ENCODE results near the genes NME8 and SFRP4.

GRCh38 chr7:36517260-36517602 lies 127.6 kb downstream of the ANLN start:
- PRO-cap: no peak

GRCh38 chr7:36726353-36726703 lies 2.0 kb upstream of the AOAH start:
- PRO-cap: no peak

DNA sequence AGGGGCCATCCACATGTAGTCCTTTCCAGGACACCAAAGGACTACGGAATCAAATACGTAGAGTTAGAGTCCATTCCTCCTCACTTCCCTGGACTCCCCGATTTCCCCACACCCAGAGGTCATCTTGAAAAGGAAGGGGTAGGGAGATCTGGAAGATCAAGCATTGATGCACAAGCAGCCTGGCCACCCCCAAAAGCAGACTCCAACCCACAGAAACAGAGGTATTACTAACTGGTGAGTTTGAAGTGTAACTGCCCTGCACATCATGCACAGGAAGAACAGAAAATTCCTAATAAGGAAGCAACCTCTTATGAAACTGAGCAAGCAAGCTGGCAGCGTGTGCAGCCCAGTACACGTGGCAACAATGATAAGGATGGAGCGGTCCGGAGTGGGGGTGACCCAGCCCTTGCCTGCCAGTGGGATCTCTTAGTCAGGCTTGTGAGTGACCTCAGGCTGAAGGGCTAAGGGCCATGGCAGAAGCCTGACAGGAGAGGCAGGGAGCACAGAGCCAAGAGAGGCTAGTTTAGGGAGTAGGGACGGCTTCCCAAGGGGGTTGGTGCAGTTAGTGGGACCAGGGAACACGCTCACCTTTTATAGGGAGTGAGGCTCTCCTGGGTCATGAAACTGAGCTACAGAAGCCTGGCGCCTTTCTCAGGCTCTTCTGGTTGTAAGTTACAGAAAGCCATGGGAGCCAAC lies 22.0 kb upstream of the AOAH start:
- PRO-cap: unidirectional peak, plus-strand start at position 367 of the sequence; unidirectional peak, plus-strand start at position 451 of the sequence

GRCh38 chr7:36784789-36785665 lies 60.7 kb upstream of the AOAH start:
- PRO-cap: no peak

GRCh38 chr7:36945729-36946378 lies 221.6 kb upstream of the AOAH start:
- PRO-cap: no peak

DNA sequence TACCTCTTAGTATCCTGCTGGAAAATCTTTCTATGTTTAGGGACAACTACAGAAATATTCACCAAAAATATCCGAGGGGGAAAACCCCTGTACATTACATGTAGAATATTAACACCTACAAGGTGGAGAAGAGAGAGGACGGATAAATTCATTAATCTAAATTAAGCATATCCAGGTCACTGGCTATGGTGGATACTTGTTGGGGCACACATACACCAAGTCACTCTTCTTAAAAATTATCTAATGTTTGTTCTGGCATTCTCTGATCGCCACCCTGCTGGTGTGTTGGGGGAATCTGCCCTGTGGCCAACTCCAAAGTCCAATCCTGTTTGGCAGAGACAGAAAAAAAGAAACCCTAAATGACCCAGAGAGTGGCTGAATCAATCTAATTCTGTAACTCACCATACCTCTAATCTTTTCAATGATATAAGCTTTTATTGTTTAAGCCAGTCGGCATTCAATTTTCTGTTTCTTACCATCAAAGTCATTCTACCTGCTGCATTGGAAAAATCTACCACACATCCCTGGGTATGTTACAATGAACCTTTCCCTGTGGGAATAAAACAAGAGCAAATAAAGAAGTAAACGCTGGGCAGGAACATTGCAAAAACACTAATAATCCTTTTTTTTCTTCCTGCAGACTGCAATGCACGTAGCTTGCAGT lies 34.3 kb downstream of the ELMO1 start:
- PRO-cap: no peak

DNA sequence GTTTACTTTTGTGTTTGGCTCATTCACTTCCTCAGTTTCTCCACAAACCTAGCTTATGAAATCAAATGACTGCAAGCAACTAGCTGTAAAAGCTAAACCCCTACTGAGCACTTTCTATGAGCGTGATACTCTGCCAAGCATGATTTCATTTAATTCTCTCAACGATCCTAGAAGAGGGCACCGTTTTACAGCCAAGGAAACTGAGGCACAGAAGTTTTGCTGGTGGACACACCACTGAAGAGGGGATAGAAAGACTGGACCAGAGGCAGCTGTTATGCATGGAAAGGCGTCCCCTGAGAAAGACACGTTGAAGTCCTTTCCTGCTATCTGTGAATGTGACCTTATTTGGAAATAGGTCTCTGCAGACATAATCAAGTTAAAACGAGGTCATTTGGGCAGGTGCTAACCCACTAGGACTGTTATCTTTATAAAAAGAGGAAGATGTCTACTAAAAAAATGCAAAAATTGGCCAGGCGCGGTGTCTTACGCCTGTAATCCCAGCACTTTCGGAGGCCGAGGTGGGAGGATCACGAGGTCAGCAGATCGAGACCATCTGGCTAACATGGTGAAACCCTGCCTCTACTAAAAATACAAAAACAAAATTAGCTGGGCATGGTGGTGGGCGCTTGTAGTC lies 31.6 kb downstream of the ELMO1 start:
- PRO-cap: no peak

DNA sequence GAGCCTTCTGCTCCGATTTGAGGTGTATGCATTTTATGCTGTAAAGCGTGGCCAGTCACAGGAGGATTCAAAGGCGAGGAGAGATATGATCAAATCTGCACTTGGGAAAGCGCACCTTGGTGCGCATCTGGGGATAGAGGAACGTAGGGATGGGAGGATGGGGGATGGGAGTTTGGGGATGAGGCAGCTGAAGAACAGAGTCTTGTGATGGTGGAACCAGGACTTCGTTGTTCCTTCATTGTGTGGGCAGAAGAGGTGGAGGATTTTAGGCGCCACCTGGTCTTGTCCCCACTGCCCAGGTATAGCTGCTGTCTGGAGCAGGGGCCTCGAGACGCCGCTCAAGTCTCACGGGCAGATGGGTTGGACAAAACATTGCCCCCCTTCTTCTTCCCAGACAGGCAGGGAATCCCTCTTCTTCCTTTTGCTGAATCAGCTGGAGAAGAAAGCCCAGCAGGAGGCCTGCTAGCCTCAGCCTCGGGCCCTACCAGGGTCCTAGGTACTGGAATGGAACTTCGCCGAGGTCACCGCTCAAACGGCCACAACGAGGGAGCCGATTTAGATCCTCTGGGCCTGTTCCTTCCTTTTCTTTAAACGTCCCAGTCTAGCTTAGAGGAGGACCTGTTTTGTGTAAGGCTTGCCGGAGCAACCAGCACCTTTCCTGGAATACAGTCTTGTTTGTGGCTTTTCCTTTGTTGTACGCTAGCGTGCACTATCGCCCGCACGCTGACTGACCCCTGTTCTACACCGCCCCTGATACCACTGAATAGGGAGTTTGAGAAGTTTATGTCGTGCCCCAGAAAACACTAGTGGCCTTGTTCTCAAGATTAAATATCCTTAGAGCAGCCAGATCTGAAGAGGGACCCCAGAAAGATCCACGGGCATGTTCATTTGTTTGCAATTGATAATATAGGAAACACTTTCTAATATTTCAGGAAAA lies at the start of gene NME8:
NME8 (plus strand) TSS at position 168 of the 937 bp plus-strand sequence.
- PRO-cap: no peak

DNA sequence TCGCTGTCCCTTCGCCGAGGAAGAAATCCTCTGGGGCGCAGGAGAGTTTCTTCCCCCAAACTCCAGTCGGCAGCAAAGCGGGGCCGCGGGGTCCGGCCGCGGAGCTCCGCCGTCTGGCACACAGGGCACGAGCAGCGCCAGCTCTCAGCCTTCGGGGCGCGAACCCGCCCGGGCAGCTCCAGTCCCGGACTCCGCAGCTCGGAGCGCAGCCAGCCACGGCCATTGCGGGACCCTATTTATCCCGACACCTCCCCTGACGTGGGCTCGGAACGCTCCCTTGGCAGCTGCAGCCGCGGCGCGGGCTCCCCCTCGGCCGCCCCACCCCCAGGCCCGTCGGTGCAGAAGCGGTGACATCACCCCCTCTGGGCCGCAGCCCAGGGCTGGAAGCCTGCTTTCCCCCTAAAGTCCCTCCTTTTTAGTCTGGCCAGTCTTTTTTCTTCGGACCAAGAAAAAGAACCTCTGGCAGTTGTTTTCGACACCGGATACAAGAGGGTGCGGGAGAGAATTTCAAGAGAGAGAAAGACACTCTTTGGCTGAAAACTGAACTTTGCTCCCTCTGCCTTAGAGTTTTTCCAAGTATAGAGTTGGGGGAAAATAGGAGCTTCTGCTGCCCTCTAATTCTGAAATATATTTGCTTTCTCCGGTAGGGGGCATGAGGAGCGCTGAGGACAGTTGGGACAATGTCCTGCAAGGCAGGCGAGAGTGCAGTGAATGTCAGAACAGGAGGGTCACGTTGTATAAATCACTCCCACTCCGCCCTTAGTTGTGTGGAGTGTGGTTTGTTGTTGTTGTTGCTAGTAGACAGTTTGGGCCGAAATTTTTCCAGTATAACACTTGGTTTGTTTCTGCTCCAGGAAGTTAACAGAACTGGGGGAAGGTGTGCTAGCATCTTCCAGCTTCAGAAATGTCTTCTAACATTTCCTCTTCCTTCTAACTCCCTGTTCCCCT lies at the start of gene SFRP4:
SFRP4 (minus strand) TSS at position 211 of the 948 bp plus-strand sequence.
- PRO-cap: unidirectional peak, minus-strand start at position 330 of the sequence

DNA sequence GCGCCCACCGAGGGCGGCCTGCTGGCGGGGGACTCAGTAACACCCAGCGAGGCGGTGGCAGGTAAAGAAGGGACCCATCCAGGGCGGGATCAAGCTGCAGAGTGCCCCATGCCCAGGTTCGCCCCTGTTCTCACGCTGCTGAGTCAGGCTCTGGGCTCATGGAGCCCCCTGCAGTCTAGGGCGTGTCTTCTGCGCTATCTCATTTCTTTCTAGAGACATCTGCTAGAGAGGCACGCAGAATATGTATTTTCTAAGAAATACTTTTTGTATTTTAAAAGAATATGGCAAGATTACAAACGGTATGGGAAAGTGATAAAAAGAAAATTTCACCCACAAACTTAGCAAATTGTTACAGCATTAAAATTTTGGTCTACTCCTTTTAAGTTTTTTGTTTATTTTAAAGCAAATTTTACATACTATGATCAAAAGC lies 966 bp downstream of the EPDR1 start:
- PRO-cap: unidirectional peak, minus-strand start at position 132 of the sequence

DNA sequence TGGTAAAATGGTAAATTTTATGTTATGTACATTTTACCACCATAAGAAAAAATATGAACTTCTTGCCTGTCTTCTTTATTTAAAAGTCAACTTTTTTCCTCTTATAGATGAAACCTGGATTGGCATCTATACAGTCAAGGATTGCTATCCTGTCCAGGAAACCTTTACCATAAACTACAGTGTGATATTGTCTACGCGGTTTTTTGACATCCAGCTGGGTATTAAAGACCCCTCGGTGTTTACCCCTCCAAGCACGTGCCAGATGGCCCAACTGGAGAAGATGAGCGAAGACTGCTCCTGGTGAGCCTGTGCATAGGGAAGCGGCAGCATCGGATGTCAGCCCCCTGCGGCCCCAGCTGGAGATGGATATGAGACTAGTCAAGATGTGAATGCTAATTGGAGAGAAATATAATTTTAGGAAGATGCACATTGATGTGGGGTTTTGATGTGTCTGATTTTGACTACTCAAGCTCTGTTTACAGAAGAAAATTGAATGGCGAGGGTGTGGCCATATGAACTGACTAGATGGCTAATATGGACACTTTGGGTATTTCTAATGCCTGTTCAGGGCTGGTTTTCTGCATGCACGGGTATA lies 29.8 kb downstream of the EPDR1 start:
- PRO-cap: no peak

DNA sequence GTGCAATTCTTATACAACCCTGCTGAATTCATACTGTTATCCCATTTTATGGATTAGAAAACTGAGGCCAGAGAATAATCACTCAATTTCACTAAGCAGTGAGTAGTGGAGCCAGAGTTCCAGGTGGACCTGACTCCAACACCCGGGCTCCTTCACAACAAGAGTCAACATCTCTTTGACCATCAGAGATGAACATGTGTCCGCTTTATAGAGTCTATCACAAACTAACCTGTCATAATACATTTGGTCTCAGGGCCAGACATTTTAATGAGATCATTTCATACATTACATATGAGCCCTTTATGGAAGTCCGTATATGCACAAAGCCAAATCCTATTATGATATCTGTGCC lies 74.8 kb downstream of the STARD3NL start:
- PRO-cap: no peak

- PRO-cap: no peak
These were observed 98.2 kb downstream of the STARD3NL start for GRCh38 chr7:38276065-38276861.

DNA sequence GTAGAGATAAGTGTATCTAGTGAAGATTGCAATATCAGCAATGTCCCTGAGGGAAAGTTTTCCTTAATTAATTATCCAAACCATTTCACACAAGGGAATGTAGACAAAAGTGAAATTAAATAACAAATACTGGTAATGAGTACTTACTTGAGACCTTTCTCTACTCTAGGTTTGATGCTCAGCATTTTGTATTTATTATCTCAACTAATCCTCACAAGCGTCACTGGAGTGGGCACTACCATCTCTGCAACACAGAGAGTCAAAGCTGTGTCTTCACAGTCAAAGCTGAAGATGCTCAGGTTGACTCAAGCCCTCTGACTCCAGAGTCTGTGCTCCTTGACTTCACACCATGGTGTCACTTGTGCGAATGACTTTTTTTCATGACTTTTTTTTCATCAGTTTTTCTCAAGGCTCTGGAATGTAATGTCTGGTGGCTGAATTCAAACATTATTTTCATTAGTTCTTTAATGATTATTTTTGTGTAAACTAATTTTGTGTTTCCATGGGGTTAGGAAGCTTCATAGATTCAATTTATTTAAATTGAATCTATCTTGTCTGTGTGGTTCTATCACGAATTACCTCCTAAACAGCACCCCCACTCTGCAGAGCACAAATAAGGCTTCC lies 125.8 kb downstream of the STARD3NL start:
- PRO-cap: no peak

GRCh38 chr7:38341088-38342089 lies 163.3 kb downstream of the STARD3NL start:
- PRO-cap: no peak

- PRO-cap: no peak
These were observed 180.5 kb downstream of the STARD3NL start for GRCh38 chr7:38358232-38359270.

DNA sequence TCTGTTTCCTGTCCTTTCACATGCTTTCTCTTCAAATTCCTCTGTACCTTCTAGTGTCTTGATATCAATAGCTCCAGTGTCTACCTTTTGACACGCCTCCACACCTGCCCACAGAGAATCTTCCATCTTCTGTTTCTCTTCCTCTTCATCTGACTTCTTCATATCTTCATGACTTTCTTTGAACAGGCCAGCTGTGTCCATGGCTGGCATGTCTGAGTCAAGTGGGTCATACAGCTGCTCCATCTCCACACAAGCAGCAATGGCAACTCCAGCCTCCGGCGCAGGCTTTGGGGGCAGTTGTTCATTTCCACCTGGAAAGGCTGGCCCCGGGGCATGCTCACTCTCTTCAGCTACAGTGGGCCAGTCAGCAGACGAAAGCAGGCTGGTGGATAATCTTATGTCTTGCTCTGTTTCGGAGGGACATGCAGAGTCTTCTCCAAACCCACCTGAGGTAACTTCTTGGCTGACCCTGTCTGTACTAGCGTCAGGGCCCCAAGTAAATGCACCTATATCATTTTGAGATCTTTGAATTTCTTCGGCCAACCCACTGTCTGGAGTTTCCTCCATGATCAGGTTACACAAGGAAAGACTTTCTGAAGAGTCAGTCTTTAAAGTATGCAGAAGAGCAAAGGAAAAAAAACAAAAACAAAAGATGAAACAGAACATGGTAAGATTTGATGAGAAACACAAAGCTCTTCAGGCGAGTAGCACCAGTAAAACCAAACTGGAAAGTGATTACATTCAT lies 202.0 kb downstream of the AMPH start:
- PRO-cap: no peak

- PRO-cap: no peak
These were observed 41.5 kb upstream of the AMPH start for GRCh38 chr7:38672643-38673038.

DNA sequence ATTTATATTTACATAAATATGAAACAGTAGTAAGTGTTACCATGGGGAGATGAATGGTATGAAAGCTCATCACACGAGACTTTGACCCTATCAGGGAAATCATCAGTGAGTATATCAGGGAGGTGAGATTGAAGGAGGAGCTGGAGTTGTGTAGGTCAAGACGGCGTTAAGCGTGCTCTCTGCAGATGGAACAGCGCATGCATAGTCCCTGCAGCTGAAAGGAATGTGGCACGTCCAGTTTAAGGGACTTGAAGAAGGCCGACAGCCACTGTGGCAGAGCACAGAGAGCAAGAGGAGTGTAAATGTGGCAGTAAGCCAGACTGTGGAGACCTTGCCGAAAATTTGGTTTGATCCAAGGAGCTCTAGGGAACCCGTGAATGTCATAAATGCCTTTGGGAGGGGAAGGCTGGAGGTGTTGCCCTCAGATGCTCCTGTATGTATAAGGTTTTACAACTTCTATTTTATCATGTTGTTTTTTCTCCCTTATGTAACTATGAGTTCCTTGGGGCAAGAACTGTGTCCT lies 39.0 kb downstream of the POU6F2 start:
- PRO-cap: no peak

DNA sequence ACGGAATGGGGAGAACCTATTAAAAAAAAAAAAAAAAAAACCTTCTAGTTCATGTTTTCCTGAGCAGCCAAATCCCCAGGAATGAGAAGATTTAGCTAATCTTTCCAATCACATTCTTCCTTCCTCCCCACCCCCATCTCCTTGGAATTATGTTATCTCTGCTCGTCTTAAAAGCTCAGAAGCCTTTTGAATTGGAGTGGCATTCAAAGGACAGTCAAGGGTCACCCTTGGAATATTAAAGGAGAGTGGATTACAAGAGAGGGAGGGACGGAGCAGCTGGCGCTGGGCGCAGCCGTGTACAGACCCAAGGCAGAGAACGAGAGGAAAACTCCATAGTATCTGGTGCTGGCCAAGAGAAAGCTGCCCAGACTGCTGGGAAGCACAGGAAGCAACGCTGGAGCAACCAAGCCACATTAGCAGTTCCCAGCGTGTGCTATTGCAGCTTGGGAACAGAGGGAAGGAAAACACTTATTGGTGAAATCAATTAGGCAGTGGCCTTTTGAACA lies 95.7 kb downstream of the POU6F2 start:
- PRO-cap: no peak